A549 (cell line): Measurements from ENCODE around the gene ATP1A1.

GRCh38 chr1:116318864-116319489, 54.1 kb upstream of the ATP1A1 start:
- PRO-cap, result no peak
CAGE:
- cytosol, long polyA plus RNA, result no peak
- long polyA plus RNA, result no peak
- nucleus, long polyA plus RNA, result no peak

DNA sequence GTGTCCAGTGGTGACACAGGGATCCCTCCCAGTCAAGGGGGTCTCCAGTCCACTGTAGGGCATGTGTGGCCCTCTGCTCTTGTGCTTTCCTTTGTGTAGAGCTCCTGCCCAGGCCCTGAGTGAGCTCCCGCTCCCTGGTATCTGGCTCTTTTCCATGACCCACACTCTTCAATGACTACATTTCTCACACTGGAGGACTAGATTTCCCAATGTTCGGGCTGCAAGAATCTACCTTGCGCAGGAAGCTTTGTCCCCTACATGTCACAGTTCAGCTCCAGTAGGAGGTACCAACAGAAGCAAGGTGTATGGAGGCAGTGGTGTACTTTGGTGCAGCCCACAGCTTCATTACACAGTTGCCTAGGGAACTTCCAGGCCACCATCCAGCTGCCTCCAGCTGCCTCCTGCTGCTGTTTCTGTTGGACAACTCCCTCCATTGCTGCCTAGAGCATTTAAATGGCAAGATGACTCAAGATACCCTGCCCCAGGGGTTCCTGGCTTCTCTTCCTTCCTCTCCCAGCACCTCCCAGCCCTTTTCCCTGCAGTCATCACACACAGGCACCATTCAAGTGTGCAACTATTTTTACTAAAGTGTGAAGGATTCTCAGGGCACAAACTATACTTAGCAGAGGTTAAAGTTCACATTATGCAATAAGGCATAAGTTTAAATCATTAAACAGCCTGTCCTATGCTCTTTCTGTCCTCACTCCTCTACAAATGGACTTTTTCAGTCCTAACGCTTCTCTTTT, 39.0 kb upstream of the ATP1A1 start:
- PRO-cap, result no peak
CAGE:
- cytosol, long polyA plus RNA, result no peak
- long polyA plus RNA, result no peak
- nucleus, long polyA plus RNA, result no peak

DNA sequence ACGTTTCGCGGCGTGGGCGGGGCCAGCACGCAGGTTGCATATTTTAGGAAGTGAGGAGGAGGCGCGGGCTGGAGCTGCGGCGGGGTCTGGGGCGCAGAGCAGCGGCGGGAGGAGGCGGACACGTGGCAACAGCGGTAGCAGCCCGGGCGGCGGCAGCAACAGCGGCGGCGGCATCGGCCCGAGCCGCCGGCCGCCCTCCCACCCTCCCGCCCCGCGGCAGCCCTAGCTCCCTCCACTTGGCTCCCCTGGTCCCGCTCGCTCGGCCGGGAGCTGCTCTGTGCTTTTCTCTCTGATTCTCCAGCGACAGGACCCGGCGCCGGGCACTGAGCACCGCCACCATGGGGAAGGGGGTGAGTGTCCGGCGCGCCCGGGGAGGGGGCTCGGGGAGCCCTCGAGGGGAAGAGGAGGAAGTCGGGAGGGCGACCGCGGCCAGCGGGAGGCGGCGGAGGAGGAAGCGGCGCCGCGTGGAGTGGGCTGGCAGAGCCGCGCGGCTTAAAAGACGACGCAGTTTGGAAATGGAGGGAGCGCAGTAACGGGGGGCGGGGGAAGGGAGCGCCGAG, at the start of gene ATP1A1:
TSS of gene ATP1A1 (plus strand) at position 71 of the 560 bp plus-strand sequence.
- PRO-cap, result bidirectional peak, plus-strand start at position 71 of the sequence, minus-strand start outside the sequence
CAGE:
- cytosol, long polyA plus RNA, result no peak
- long polyA plus RNA, result start-site peak on the plus strand centred at position 327 of the sequence, 43 bp wide, 41 and 40 reads in 2 replicates
- nucleus, long polyA plus RNA, result no peak

- PRO-cap, result no peak
CAGE:
- cytosol, long polyA plus RNA, result no peak
- long polyA plus RNA, result no peak
- nucleus, long polyA plus RNA, result no peak
Observed at GRCh38 chr1:116377244-116378468, 4.6 kb downstream of the ATP1A1 start.

DNA sequence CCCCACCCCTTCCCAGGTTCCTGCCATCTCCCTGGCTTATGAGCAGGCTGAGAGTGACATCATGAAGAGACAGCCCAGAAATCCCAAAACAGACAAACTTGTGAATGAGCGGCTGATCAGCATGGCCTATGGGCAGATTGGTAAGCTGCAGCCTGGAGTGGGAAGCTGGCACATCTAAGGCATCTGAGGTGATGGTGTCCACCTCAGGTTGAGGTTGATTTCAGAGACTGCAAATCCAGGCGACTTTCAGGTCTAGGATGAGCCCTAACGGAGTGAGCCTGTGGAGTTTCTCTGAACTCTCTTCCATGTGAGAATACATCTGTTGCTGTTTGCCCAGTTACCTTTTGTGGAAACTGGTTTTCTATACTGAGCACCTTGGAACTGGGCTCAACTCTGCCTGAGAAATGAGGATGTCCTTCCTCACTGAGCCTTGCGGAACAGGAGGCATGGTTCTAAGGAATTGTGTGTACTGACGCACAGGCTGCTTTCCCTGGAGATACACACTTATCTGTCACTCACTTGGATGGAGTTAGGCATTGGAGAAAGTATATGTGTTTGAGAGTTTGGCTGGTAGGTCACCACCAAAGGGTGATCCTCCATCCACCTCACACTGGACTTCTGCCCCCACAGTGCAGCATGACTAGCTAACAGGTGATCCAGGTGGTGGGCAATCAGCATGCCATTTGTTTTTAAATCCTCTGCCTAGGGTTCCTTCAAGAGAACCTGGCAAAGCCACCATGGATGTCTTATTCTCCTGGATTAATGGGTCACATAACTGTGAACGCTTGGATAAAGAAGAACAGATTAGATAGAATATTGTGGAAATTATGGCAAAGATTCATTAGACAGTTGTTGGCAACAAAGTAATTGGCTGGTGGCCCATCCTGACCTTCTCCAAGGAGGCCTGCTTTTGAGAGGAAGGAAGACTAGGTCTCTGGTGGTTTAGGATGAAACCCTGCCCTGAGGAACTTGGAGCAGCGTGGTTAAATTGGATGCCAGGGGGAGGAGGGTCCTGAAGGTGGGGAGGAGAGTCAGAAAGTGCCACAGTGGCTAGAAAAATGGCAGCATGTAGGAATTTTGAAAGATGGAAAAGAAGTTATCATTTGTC, 26.7 kb downstream of the ATP1A1 start:
- PRO-cap, result no peak
CAGE:
- cytosol, long polyA plus RNA, result no peak
- long polyA plus RNA, result no peak
- nucleus, long polyA plus RNA, result no peak

DNA sequence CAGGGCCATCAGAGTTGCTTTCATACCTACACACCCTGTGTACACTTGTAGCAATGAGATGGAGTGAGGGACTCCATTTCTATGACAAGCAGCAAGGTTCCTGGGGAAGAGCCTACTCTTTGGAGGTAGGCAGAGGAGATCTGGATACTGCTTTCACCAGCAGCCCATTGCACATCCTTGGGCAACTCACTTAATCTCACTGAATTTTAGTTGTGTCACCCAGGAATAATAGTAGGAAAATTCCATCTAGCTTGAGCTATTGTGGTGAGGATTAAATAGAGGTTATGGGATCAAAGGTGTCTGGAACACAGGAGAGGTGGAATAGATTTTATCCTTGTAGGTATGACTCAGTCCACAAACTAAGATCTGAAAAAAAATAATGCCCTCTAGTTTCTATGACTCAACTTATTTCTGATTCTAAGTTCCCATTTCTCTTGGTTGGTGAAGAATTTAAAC, 62.1 kb downstream of the CD58 start:
- PRO-cap, result no peak
CAGE:
- cytosol, long polyA plus RNA, result no peak
- long polyA plus RNA, result no peak
- nucleus, long polyA plus RNA, result no peak

- PRO-cap, result no peak
CAGE:
- cytosol, long polyA plus RNA, result no peak
- long polyA plus RNA, result no peak
- nucleus, long polyA plus RNA, result no peak
Observed at GRCh38 chr1:116696578-116696999, 29.1 kb upstream of the IGSF3 start.

GRCh38 chr1:116755231-116755651, 1.0 kb downstream of the CD2 start:
- PRO-cap, result no peak
CAGE:
- cytosol, long polyA plus RNA, result no peak
- long polyA plus RNA, result no peak
- nucleus, long polyA plus RNA, result no peak

GRCh38 chr1:116769192-116769420, 14.9 kb downstream of the CD2 start:
- PRO-cap, result no peak
CAGE:
- cytosol, long polyA plus RNA, result no peak
- long polyA plus RNA, result no peak
- nucleus, long polyA plus RNA, result no peak

DNA sequence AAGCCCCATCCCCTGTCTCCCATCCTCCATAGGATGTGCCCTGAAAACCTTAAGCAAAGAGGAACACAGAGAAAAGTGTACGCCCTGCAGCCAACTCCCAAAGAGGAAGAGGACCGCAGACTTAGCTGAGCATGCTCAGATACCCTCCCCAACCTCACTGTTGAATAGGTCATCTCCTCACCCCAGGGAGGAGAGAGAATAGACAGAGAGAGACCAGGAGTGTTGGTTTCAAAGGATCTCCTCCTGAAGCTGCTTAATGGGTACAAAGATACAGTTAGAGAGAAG, 50.5 kb downstream of the CD2 start:
- PRO-cap, result no peak
CAGE:
- cytosol, long polyA plus RNA, result no peak
- long polyA plus RNA, result no peak
- nucleus, long polyA plus RNA, result no peak

DNA sequence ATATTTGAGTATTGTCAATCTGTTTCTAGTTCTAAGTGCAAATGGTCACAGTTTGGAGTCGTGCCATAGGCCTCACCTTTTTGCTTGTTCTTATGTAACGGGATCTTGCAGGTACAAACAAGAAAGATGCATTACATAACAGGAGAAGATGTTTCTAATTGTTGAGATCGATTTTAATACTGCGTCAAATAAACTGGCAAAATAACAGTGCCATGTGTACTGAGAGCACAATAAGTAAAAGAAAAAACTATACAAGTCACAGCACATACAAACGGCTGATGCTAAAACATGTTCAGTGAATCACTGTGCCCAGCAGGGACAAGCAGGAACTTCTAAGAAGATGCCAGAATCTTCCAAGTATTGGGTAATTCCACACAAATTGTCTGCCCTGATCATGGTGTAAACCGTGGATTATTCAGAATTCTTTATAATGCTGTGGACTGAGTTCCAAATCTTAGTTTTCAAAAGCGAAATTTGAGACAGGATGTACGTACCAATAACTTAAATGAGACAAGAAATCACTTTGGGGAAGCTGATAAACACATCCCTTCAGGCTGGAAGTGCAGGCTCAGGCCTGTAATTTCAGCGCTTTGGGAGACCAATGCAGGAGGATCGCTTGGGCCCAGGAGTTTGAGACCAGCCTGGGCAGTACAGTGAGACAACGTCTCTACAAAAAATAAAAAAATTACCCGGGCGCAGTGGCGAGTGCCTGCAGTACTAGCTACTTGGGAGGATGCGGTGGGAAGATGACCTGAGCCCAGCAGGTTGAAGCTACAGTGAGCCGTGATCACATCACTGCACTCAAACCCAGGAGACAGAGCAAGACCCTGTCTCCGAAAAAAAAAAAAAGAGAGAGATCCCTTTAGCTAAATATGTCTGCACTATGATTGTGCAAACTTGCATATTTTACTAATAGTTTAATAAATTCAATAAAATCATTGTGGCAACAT, 54.4 kb downstream of the CD2 start:
- PRO-cap, result no peak
CAGE:
- cytosol, long polyA plus RNA, result no peak
- long polyA plus RNA, result no peak
- nucleus, long polyA plus RNA, result no peak

DNA sequence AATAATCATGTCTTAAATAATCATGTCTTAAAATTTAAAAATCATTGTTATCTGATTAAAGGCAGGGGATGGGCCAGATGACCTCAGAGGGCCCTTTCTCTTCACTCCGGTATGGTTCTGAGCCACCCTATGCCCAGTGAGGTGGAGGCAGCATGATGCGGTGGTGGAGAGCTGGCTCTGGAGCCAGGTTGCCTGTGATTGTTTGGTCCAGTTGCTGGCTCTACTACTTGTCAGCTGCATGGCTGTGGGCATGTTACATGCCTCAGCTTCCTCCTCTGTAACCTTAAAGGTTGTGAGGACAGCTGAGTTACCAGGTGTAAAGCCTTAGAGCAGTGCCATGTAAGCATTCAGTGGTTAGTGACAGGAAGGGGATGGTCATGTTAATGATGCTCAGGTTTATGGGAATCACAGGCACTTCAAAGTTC, 32.5 kb downstream of the PTGFRN start:
- PRO-cap, result no peak
CAGE:
- cytosol, long polyA plus RNA, result no peak
- long polyA plus RNA, result no peak
- nucleus, long polyA plus RNA, result no peak

DNA sequence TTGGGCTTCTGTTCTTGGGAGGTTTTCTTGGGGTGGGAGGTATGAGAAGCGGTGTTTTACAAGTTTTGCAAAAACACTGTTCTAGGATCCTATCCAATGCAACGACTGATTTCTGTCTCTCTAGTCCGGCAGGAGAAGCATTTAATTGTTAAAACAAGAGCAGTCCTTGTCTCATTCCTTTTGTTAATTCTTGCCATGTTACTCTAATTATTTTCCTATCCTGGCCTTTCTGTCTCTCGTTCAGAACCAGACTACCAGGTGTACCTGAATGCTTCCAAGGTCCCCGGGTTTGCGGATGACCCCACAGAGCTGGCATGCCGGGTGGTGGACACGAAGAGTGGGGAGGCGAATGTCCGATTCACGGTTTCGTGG, 40.6 kb upstream of the CD101 start:
- PRO-cap, result no peak
CAGE:
- cytosol, long polyA plus RNA, result no peak
- long polyA plus RNA, result no peak
- nucleus, long polyA plus RNA, result no peak

GRCh38 chr1:117088705-117089219, 28.6 kb downstream of the TTF2 start:
- PRO-cap, result no peak
CAGE:
- cytosol, long polyA plus RNA, result no peak
- long polyA plus RNA, result no peak
- nucleus, long polyA plus RNA, result no peak

DNA sequence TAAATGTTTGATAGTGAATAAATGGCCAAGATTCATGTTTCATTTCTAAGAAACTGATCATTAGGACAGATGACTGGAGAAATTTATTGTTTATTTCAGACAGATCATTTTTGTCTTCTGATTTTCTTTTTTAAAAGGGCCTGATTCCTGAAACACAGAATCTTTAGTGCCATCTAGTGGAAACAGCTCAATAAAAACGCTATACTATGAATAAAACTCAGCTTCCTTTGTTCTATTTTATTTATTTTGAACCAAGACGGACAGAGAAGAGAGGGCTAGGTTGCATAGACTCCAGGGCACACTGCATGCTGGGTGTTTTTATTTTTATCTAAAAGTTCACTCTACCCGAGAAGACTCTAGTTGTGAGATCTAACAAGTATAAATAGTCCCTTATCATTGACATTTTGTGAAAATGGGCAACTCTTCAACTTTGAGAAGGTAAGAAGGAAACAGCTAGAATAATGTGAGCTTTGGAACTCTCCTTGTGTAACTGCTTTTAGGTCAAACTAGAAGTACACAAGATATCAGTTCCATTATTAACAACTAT, 7.1 kb upstream of the TRIM45 start:
- PRO-cap, result no peak
CAGE:
- cytosol, long polyA plus RNA, result no peak
- long polyA plus RNA, result no peak
- nucleus, long polyA plus RNA, result no peak

- PRO-cap, result no peak
CAGE:
- cytosol, long polyA plus RNA, result no peak
- long polyA plus RNA, result no peak
- nucleus, long polyA plus RNA, result no peak
Observed at GRCh38 chr1:117368665-117369096, 1.4 kb downstream of the MAN1A2 start.

GRCh38 chr1:117651400-117652050, 45.7 kb downstream of the TENT5C start:
- PRO-cap, result no peak
CAGE:
- cytosol, long polyA plus RNA, result no peak
- long polyA plus RNA, result no peak
- nucleus, long polyA plus RNA, result no peak

- PRO-cap, result no peak
CAGE:
- cytosol, long polyA plus RNA, result no peak
- long polyA plus RNA, result no peak
- nucleus, long polyA plus RNA, result no peak
Observed at GRCh38 chr1:117899024-117899400, 30.4 kb downstream of the GDAP2 start.

DNA sequence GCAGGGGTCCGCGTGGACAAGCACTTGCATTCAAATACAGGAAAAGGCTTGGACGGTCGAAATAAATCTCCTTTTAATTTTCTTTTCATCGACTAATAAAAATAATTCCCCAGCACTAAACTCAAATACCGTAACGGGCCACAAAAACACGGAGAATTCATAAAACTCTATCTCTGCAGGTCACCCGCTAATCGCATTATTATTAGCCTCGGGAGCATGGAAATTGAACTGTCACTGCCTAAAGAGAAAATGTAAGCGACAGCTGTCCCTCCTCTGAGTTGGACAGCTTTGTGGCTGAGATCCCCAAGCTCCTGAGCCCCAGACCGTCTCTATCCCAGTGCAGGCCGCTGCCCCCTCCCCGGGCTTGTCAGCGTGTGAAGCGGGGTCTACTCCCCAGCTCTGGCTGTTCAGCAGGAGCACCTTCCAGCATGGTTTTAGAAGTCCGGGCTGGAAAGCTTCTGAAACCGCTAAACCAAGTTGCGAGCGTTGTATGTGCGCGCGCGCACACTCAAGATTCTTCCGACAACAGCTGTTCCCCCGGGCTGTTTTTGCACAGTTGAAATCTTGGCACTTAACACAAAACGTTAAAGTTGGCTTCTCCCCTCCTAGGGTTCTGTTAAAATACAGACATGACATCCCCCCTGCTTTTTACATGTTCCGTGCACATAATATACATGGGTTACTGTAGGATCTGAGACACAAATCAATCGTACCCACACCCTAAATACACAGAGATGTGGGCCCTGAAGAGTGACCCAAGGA, 1.7 kb downstream of the TBX15 start:
- PRO-cap, result no peak
CAGE:
- cytosol, long polyA plus RNA, result no peak
- long polyA plus RNA, result no peak
- nucleus, long polyA plus RNA, result no peak

GRCh38 chr1:119231330-119231656, 90.8 kb upstream of the WARS2 start:
- PRO-cap, result no peak
CAGE:
- cytosol, long polyA plus RNA, result no peak
- long polyA plus RNA, result no peak
- nucleus, long polyA plus RNA, result no peak